ENCODE measurements around the genes ADRA2A and ACSL5.

DNA sequence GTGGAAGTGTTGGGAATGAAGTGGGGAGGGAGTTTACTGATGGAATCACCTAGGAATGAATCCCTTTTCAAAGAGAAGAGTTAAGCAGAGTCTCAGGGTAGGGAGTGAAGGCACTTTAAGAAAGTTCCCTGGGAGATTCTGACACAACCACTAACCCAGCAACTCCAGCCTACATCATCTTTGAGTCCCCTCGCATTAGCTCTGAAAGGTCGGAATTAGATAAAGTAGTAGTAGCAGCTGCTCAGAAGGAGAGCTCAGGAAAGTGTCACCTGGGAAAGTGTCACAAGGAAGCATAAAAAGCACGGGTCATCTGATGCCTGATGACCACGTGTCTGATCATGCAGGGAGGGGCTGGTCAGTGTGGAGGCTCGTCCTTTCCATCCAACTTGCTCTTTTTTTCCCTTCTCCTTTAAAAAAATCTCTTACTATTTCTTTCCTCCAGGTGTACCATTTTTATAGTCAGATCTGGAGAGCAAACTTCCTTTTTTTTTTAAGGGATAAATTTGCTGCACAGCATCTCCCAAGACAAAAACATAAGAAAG is 47.1 kb upstream of the PDCD4 start:
- PRO-cap, 2 experiments, result no peak in any of the 2 experiments

DNA sequence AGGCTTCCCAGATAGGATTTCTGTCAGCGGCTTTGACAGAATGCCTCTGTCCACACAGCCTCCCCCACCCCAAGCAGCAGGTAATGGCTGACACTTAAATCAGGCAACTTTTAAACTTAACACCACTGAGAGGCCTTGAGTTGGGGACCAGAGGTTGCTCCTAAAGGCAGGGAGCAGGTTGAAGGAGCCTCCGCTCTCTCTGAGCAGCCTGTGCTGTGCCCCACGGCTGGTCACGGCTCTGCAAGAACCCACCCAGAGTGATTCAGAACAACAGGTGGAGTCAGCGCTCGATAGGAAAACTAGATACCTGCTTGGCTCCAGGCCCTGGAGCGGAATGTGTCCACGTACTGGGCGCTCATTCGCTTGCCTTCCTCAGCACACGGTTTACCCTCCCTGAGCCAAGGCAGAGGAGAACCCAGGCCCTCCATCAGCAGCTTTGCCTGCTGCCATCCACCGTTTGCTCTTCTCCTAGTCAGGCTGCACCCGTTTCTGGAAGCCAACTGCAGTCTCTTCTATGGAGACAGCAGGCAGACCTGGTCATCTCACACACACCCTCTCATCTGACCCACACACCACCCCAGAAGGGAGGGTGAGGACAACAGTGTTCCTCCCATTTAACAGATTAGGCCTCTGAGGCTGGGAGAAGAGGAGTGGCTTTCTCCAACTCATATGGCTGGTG is 37.7 kb upstream of the PDCD4 start:
- PRO-cap, 2 experiments, result no peak in any of the 2 experiments

DNA sequence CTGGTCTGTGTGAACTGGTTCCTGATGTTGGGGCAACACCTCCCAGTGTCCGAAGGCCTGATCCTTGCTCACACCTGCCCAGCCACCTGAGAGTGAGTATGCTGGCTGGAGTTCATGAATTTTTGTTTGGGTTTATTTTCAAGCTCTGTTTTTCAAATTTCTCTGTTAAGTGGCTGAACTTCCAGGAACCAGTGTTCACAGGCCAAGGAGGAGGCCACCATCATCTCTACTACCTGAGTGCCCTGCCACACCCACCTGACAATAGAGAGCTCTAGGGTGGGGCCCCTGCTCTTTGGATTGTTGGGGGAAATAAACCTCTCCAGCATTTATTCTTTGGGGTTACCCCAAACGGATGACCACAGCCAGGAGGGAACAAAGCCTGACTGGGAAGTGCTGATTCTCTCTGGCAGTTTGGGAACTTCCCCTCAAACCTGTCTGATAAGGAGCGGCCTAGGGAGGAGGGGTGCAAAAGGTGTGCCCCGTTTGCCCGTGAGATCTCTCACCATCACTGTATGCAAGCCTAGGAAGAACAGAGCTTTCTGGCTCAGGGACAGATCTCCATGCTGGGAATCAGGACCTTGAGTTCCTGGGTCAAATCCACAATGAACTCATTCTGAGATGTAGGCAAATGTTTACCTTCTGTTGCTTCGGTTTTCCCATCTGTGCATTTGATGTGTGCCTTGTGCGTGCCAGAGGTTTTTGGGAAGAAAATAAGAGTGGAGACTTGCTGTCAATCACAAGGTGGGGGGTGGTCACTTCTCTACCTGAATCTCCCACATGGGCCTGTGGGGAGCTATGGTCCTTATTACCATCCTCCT is 27.8 kb upstream of the PDCD4 start:
- PRO-cap, 2 experiments, result no peak in any of the 2 experiments

- PRO-cap, 2 experiments, result no peak in any of the 2 experiments
Measured at GRCh38 chr10:110894259-110894567, 22.5 kb downstream of the PDCD4 start.

DNA sequence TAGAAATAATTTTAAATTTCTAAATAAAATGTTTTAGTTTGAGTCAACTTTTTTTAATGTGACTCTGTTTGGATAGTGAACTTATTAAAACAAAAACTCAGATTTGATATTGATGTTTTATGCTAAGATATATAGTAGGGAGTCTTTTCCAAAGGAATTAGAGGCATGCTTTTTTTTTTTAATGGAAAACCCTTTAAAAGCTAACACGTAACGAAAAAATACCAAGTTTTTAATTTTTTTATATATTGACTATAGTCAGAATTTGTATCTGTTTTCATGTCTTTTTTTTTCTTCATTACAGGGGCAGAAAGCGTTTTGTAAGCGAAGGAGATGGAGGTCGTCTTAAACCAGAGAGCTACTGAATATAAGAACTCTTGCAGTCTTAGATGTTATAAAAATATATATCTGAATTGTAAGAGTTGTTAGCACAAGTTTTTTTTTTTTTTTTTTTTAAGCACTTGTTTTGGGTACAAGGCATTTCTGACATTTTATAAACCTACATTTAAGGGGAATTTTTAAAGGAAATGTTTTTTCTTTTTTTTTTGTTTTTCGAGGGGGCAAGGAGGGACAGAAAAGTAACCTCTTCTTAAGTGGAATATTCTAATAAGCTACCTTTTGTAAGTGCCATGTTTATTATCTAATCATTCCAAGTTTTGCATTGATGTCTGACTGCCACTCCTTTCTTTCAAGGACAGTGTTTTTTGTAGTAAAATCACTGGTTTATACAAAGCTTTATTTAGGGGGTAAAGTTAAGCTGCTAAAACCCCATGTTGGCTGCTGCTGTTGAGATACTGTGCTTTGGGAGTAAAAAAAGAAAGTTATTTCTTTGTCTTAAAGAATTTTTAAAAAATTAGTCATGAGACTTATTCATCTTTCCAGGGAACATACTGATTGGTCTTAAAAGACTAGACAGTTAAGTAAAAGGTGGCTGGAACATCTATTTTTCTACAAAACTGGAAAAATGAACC is 21.0 kb downstream of the BBIP1 start:
- PRO-cap, 2 experiments, result no peak in any of the 2 experiments

GRCh38 chr10:111076657-111077596 is at the start of gene ADRA2A:
ADRA2A (plus strand) TSS chr10:111077029.
- PRO-cap, 2 experiments, result peak in 2 of 2 experiments; most common plus-strand start chr10:111077008 (in 1)

DNA sequence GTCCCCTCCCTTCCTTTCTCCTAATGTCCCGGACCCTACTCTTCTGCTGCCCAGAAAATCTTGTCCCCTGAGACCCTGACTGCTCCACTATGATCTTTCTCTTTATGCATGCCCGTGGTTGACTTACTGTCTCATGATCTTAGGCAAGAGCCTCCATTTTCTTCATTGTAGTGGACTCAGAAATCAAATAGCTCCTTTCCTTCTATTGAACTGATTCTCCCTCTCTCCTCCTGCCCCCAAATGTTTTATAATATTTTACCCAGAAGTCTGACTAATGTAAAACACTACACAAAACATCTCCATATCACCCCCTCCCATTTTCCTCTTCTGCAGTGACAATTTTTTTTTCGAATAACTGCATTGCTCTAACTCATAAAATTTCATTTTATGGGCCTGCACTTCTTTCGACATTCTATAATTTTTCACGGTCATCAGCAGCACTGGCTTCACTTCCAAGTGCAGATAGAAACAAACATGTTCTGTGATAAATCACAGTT is 100.3 kb downstream of the GPAM start:
- PRO-cap, 2 experiments, result no peak in any of the 2 experiments

GRCh38 chr10:112183229-112183450 is 425 bp downstream of the GPAM start:
- PRO-cap, 2 experiments, result no peak in any of the 2 experiments

DNA sequence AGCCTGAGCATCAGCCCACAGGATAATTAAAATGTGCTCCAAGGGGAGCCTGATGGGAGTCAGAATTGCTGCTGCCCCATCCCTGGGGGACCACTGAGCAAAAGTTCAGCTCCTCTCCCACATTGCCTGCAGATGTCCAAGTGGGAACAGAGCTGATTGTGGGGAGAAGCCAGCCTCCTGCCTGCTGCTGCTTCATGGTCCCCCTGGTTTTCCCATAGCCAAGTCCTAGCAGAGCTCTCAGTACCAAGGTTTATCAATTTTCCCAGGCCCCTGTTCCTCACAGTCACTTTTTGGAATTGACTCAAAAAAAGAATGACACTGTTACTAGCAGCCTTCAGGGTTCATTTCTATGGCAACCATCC is 25.8 kb upstream of the GPAM start:
- PRO-cap, 2 experiments, result no peak in any of the 2 experiments

DNA sequence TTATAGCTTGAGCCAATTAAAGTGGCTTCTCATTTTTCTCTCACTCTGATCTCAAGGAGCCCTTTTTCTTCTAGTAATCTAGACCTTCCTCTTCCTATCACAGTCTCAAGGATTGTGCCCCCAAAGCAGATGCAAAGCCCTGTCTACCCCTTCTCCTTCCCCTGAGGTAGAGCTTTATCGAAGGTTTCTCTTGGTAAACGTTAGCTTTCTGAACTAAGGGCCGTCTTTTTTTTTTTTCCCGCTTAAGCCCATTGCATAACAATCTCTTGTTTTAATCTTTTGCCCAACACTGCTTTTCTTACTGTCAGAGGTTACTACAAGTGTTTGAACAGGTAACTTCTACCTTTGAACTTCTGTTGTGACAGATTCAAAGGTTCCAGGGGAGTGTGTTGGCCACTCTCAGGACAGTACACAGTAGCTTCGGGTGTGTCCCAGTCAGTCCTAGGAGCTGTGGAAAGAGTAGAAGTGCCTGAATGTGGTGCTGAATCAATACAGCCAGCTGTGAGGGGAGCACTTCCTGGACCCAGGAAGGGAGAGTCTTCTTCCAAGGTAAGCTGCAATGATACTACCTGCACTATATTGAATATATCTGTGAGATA is at the start of gene ACSL5:
TSS of gene ACSL5 (plus strand) at position 396 of the 599 bp plus-strand sequence.
- PRO-cap, 2 experiments, result peak in 1 of 2 experiments; most common plus-strand start position 492 of the sequence (in 1); most common minus-strand start position 443 of the sequence (in 1)

DNA sequence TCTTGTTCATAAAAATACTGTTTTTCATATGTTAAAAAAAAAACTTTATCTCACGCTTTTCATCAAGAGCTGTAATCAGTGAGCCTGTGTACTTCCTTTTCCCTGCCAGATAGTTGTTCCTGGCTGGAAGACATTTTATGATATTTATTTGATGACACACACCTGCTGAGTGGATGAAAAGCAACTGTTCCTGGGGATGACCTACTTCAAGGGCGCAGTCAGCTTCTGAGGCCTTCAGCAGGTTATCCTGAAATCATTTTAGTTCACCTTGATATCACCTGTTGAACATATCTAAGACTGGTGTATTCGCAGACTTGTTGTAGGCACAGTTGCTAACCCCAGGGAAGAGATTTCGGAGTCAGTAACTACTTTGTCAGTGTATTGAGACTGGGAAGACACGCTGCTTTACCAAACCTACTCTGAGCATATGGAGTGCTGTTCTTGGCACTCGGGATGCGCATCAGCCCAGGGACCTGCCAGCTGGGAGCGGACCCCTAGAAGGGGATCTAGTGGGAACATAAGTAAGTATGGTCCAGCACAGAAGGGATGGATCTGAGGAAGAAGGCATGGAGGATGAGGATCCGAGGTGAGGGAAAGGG is 234.4 kb upstream of the TCF7L2 start:
- PRO-cap, 2 experiments, result no peak in any of the 2 experiments

DNA sequence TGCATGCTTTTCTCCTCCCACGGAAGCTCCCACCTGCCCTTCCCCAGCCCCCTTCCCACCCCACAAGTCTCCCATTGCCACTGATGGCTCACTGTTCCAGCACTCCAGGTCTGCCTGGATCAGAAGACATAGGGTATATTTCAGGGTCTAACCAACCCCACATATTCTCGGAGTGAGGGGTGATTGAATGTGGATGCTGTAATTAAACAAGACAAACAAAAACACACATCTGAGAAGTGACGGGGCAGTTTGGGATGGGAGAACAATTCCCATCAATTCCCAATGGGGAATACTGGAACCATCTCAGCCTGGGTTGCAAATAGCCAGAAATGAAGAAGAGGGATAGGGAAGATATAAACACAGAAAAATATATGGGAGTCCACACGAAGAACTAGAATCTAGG is 190.3 kb upstream of the TCF7L2 start:
- PRO-cap, 2 experiments, result no peak in any of the 2 experiments

DNA sequence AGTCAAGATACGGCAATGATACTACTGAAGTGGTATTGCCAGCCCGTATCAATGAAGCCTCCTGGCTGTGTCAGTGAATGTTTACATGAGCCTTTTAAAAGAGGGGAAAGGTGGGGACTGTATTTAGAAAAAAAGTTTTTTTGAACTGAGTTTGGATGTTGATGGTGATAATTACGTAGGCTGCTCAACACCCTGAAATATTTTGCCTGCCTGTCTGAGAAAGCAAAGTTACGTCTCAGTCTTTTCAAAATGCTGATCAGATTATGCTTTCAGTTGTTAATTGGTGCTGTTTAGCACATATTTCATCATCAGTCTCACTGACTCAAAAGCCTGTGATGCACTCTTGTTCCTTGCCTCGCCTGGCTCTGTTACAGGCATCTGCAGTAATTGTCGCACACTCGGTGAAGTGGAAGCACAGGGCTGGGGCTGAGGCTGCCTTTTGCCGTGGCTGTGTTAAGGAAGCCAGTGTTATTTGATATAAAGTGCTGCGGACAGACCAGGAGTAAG is 157.3 kb upstream of the TCF7L2 start:
- PRO-cap, 2 experiments, result no peak in any of the 2 experiments

GRCh38 chr10:112949443-112949798 is 626 bp upstream of the TCF7L2 start:
- PRO-cap, 2 experiments, result no peak in any of the 2 experiments

DNA sequence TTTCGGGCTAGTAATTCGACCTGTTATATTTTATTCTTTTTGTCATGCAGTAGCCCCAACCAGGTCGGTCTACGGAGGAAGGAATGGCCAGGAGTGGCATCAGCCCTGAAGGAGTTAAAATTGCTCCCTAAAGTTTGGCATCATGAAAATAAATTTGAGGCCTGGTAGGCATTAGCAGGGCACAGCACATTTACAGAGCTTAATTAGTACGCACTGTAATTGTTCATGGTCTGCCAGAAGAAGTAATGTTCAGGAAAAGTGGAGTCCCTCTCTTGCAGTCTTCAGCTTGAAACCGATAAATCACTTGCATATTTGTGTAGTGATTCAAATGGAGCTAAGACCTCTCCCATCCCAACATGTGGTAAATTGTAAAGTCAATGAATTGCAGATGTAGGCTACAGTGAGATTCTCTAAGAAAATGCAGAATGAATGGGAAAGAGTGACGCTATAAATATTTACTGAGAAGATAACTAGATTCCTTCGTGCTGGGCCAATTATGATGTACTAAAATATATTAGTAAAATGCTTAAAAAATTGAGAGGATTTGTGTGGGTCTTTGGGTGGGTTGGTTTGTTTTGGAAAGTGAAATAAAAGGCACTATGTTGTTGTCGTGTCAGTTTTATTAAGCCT is 8.2 kb downstream of the TCF7L2 start:
- PRO-cap, 2 experiments, result no peak in any of the 2 experiments

DNA sequence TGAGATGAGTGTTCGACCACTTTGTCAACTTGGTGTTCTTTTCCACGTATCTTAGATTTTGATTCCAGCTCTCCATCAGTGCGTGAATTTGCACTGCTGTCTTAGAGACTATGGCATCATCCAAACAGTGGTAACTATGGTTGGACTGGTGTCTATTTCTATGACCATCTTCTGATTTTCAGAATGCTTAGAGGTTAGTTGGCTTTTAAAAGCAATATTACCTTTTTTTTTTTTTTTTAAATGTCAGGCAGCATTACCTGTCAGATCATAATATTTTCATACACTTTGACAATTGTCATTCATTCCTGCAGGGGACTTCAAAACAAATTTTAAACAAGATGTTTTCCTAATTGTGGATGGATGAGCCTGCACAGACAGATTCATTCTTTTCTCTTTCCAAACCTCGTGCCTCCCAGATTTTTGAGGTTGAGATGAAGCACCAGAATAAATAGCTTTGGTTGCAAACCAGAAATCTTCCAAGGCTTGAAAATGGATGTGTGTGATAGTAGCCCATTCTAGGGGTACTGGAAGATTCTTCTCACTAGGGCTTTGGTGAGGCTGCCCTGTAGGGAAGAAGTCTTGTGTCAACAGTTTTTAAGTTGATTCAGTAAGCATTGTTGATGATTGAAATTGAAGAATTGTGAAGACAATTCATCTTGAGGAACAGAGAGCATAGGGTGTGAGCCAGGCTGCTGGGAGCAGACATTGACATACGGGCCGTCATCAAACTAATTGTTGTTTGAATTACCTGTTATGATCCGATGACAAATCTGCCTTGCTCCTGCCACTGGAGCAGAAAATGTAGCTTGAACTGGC is 26.9 kb downstream of the TCF7L2 start:
- PRO-cap, 2 experiments, result no peak in any of the 2 experiments

GRCh38 chr10:112986234-112986748 is 36.2 kb downstream of the TCF7L2 start:
- PRO-cap, 2 experiments, result no peak in any of the 2 experiments

DNA sequence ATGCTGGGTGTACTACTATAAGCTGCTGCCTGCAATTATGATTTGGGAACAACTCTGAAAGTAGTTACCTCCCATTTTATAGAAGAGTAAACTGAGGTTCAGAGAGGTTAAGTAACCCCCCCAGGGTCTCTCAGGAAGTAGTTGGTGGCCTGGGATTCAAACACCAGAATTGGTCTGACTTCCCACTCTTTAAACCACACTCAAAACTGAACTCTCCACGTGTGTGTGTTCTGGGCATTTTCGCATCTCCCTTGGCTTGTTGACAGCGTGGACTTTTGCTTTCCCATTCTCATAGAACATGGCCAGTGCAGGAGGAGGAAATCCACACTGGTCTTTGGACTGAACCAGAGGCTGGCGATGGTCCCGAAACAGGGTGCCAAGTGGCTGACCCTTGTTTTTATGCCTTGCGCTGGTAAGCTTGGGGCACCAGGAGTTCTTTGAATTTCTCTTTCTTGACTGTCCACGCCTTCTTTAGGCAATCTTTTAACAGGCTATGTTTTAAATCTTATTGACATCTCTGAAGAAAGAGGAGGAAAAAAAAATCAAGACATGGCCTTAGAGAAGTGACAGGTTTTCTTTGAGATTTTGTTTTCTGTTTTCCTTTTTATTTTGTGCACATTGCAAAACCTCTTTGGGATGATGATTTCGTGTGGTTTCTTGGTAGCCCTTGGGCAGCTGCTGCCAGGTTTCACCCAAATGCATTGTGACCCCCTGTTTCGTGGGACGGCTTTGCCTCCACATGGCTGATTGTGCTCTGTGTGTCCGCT is 71.7 kb downstream of the TCF7L2 start:
- PRO-cap, 2 experiments, result no peak in any of the 2 experiments

GRCh38 chr10:113030802-113031290 is 80.8 kb downstream of the TCF7L2 start:
- PRO-cap, 2 experiments, result no peak in any of the 2 experiments

- PRO-cap, 2 experiments, result no peak in any of the 2 experiments
Measured at GRCh38 chr10:113035731-113036147, 85.7 kb downstream of the TCF7L2 start.

All from Colon Carcinoma Metastatic in the Lung (tissue), 2 donors.